HL-60 (cell line): ENCODE measurements around a stretch of chr16.

- RRBS: no CpG with 5 or more reads among the region's 5 CpGs
Measured at GRCh38 chr16:50396063-50396511, 27.3 kb upstream of the BRD7 start.

GRCh38 chr16:50547246-50548064 is 741 bp upstream of the NKD1 start:
- RRBS: 5% methylated on average over 5 of the region's 46 CpGs

GRCh38 chr16:50613324-50614034 is 65.3 kb downstream of the NKD1 start:
- RRBS: no CpG with 5 or more reads among the region's 20 CpGs

GRCh38 chr16:50667085-50667468 is 14.0 kb downstream of the SNX20 start:
- RRBS: no CpG with 5 or more reads among the region's 6 CpGs

DNA sequence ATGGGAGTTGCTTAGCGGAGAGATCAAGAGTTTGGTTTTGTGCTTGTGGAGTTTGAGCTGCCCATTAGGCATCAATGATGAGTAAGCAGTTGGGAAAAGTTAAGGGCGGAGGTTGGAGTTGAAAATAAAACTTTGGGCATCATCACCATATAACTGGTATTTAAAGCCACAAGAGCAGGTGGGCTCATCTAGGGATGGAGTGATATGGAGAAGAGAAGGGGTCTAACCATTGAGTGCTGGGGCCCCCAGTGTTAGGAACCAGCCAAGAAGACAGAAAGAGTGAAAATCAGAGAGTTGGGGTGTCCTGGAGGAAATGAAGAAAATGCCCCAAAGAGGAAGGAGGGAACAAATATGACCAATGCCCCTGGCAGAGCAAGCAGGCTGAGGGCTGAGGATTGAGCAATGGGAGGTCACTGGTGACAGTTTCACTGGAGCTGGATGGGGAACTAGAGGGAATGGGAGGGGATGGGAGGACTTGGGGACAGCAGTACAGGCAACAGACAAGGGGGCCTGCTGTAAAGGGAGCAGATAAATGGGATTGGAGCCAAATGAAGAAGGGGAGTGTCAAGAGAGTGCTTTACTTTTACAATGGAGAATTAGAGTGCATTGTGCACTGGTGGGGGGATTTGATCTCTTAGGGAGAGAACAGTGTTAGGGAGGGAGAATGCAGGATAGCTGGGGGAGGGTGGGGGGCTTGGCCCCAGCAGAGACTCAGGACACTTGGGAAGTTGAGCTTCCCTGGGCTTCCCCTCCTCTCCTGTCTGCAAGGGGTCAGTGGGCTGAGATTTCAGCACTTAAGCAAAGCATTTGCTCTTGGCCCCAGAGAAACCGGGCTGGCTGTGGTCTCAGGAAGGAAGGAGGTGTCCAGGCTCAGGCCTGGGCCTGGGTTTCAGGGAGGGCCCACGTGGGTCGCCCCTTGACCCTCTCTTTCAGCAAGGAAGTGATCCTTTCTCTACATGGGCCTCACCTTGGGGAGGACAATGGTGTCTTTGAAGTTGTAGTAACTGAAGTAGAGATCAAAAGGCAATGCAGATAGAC is 2.3 kb downstream of the NOD2 start:
- RRBS: no CpG with 5 or more reads among the region's 5 CpGs

GRCh38 chr16:50740497-50740834 is 1.4 kb upstream of the CYLD start:
- RRBS: no CpG with 5 or more reads among the region's 4 CpGs

- RRBS: no CpG with 5 or more reads among the region's 3 CpGs
Measured at GRCh38 chr16:50745014-50745501, 3.2 kb downstream of the CYLD start.

GRCh38 chr16:50758070-50758630 is 16.3 kb downstream of the CYLD start:
- RRBS: no CpG with 5 or more reads among the region's 9 CpGs

GRCh38 chr16:50776024-50776339 is 34.1 kb downstream of the CYLD start:
- RRBS: no CpG with 5 or more reads among the region's 1 CpG

- RRBS: 5% methylated on average over 8 of the region's 32 CpGs
Measured at GRCh38 chr16:50841059-50841575, 99.2 kb downstream of the CYLD start.

- RRBS: 12% methylated on average over 8 of the region's 45 CpGs
Measured at GRCh38 chr16:51113576-51114285, 37.3 kb downstream of the SALL1 start.

DNA sequence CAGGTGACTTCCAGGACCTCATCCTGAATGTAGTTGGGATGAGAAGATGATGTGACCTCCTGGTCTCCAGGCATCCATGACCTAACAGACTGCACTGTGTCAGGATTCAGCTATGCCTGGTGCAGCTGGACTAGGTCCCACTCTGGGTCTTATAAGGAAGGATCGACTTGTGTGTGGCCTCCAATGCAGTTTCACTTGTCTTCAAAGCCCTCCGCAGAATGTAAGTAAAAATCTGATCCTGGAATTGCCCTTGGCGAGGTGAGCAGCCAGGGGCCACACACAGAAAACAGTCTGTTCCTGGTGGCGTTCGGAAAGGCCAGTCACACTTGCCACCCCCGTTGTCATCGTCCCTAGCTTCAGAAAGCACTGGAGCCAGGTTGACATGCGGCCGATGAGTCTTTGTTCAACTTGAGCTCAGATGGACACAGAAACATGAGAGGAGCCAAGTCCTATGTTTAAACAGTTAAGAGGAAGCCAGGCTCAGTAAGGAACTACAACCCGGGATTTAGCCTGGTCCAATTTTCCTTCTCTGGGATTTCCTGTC is 19.6 kb downstream of the SALL1 start:
- RRBS: no CpG with 5 or more reads among the region's 10 CpGs

GRCh38 chr16:51157700-51158370 is 6.8 kb upstream of the SALL1 start:
- RRBS: no CpG with 5 or more reads among the region's 11 CpGs

DNA sequence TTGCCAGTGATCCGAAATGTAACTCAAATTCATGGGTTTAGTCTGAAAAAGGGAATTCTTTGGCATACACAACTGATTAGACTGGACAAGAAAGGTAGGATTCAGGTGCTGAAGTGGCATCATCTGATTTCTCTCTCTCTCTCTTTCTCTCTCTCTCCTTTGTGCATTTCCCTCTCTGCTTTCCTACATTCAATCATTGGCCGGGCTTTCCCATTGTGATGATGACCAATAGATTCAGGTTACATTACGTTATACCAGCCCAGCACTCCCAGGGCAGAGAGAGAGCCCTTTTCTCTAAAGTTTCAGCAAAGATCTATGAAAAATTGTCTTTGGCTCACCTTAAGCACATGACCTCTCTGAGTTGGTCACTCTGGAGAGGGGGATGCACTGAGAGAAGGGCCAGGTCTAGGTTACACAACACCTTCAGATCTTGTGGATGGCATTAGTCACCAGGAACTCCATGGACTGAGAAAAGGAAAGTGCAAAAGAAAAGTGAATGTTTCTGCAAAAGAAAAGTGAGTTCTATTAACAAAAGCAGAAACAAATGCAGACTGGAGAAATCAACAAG is 253.2 kb upstream of the SALL1 start:
- RRBS: no CpG with 5 or more reads among the region's 3 CpGs

DNA sequence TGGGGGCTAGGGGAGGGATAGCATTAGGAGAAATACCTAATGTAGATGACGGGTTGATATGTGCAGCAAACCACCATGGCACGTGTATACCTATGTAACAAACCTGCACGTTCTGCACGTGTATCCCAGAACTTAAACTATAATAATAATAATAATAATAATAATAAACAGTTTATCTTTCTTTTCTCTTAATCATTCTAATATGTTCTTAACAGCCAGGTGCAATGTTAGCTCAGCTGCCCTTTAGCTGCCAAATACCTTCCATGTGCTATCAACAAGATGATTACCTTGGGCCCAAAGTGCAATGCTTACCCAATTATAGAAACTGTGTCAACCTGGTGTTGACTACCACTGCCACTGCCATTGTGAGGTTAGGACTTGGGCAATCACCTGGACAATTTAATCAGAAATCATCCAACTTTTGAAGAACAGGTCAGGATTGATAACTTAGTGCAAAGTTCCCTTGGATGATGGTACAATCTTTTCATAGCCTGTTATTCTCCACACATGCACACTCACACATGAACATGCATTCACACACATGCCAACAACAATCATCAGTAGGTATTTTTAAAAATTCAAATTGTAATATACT is 371.8 kb upstream of the SALL1 start:
- RRBS: no CpG with 5 or more reads among the region's 4 CpGs

GRCh38 chr16:52237719-52238218 is 309.2 kb downstream of the TOX3 start:
- RRBS: no CpG with 5 or more reads among the region's 10 CpGs

DNA sequence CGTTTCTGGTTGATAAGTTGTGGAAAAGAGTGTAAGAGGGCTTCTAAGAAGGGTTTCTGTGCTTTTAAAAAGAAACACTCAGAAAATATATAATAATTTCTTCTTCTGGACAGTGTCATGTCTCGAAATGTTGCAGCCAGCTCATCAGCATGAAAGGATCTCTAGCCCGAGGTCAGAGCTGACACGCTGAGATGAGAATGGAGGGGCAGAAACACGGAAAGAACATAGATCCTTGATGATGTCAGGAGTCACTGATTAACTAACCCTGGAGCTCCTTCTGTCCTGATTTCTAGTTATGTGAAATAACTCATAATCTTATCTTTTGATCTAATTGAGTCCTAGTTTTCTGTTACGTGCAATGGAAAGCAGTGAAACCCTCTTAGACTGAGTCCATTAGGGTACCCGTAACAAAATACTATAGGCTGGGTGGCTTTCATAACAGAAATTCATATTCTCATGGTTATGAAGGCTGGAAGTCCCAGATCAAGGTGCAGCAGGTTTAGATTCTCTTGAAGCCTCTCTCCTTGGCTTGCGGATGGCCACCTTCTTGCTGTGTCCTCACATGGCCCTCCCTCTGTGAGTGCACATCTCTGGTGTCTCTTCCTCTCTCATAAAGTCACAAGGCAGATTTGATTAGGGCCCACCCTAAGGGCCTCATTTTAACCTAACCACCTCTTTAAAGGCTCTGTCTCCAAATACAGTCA is 10.4 kb upstream of the TOX3 start:
- RRBS: no CpG with 5 or more reads among the region's 8 CpGs

DNA sequence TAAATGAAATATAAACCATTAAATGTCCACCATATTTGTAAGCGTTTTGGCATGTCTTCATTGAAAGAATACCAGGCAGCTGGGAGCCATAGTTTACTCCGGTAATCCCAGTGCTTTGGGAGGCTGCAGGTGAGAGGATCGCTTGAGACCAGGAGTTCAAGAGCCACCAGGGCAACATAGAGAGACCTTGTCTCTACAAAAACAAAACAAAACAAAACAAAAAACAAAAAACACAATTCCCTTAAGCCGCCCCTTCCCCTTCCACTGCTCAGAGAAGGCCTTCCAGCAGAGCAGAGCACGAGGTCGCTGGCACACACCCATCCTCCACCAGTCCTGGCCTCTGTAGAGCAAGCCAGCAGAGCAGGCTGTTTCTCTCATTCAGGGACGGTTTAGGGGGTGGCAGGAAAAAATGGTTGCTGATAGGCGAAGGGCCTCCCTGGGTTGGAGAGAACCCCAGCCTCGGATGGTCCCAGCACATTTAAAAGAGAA is 578 bp upstream of the CHD9 start:
- RRBS: no CpG with 5 or more reads among the region's 9 CpGs

DNA sequence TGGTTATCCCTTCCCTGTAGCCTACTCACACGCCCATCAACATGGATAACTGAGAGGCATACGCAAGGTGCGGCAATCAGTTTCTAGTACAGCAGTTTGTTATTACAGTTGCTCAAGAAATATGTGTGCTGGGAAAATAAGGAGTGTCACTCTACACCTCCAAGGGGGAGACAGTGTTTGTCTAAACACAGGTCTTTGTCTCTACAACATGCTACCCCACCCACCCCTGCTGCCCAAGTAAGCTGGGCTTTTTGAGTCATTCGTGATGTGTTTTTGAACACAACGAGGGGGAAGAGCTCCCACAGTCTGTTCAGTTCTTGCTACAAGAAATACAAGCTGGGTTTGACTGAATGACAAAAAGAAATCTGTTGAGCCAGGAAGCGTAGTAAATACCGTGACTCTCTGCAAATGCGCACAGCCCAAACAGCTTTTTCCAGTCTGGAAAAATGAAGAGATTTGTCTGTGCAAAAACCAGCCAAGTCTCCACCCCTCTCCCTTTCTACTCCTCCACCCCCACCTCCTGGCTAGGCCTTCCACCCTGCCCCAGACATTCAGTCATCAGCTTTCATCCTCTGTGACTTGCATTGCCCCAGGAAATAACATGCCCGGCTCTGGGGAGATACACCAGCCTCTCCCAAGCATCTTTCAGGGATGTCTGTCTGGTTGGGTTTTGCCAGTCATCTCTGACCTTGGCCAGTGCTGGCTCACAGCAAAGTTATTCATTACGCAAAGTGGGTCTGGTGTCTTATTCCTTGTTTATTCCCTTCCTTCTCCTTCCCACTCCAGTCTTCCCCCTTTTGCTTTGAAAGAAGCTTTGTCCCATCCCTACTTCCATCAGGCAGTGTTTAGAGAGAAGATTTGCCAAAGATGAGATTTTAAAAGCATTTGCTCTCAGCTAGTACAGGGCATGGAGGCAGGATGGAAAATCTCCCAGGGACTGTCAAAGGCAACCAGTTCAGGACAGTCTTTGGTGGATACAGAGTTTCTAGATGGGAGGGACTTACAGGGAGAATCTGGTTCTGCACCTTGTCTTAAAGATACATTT is 25.8 kb downstream of the CHD9 start:
- RRBS: no CpG with 5 or more reads among the region's 10 CpGs

- RRBS: no CpG with 5 or more reads among the region's 8 CpGs
Measured at GRCh38 chr16:53084941-53085857, 30.4 kb downstream of the CHD9 start.